ENCODE measurements around the genes ZNF287, MPRIP and COPS3.

- RRBS: no CpG with 5 or more reads among the region's 10 CpGs
Measured at GRCh38 chr17:16044509-16045014, 44.9 kb downstream of the TTC19 start.

DNA sequence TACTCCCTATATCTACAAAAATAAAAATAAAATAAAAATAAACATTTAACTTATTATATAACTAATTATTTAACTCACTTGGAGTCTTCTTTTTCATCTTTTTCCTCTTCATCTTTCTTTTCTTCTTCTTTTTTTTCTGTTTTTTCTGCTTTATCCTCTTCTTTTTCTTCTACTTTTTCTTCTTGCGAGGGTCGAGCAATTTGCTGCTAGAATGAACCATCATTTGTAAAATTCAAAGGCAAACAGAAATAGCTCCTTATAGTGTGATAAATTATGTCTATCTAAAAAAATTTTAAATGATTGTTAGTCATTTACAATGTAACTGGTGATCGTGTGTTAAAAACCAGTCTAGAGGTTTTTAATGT lies 89.3 kb downstream of the NCOR1 start:
- RRBS: no CpG with 5 or more reads among the region's 3 CpGs

DNA sequence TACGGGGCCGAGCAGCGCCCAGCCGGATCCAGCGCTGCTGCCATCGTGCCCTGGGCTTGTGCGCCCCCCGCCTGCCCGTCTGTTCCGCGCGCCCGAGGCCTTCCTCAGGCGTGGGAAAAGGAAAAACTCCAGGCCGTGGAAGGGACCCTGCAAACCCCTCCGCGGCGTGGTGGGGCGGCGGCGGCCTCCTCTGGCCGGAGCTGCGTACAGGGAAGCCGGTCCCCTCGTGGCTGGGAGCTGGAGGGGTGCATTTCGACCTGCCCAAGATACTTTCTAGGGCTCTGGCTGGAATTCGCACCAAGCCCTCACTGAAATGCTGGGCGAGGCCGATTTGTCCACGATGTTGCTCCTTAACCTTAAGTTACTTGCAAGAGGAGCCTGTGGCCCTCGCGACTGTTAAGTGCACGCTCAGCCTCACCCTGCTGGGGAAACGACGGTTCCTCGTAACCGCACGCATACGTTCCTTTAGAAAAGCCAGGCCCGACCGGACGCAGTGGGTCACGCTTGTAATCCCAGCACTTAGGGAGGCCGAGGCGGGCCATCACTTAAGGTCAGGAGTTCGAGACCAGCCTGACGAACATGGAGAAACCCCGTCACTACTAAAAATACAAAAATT lies 511 bp upstream of the NCOR1 start:
- RRBS: 4% methylated on average over 4 of the region's 48 CpGs

DNA sequence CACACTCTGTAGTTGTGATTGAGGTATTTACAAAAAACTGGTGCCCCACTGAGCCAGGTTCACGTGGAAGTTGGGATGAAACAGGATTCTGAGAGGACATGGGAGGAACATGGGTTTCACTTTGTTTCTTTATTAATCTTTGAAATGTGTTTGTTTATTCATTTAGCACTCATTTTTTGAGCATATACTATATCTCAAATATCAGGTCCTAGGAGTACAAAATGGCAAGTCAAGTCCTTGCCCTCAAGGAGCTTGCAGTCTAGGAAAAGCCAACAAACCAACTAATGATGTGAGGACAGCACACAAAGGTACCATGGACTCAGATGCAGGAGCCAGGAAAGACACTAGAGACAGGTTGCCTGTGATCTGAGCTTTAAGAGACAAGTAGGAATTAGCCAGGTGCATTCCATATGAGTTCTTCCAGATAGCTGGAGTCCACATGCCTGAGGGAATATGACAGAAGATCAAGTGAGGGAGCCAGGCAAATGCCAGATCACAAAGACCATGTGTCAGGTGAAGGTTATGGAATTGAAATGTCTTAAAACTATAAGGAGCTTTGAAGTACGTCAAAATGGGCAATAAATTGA lies 56.0 kb downstream of the PIGL start:
- RRBS: no CpG with 5 or more reads among the region's 2 CpGs

DNA sequence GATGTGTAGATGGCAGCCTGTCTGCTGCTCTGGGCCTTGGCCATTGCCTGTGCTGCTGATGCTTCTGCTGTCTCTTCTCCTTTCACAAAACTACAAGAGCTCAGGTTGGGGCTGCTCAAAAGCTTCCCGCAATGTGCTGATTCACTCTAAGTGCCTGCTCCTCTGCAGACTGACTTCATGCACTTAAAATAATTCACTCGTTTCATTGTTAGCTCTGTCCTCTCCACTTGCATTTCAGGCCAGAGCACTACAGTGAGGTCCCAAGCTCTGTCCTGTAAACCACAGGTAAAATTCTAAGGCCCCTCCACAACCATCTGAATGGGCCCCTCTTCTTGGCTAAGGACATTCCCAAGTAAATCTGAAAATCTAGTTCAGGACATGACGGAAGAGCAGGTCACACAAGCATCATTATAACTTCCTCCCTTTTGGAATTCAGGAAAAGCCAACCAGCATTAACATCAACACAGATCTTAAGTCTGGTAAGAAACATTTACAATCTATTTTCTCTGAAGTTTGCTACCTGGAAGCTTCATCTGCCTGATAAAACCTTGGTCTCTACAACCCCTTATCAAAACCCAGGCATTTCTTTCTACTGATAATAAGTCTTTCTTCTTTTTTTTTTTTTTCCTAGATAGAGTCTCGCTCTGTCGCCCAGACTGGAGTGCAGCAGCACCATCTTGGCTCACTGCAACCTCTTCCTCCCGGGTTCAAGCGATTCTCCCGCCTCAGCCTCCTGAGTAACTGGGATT lies 16.0 kb downstream of the UBB start:
- RRBS: no CpG with 5 or more reads among the region's 8 CpGs

DNA sequence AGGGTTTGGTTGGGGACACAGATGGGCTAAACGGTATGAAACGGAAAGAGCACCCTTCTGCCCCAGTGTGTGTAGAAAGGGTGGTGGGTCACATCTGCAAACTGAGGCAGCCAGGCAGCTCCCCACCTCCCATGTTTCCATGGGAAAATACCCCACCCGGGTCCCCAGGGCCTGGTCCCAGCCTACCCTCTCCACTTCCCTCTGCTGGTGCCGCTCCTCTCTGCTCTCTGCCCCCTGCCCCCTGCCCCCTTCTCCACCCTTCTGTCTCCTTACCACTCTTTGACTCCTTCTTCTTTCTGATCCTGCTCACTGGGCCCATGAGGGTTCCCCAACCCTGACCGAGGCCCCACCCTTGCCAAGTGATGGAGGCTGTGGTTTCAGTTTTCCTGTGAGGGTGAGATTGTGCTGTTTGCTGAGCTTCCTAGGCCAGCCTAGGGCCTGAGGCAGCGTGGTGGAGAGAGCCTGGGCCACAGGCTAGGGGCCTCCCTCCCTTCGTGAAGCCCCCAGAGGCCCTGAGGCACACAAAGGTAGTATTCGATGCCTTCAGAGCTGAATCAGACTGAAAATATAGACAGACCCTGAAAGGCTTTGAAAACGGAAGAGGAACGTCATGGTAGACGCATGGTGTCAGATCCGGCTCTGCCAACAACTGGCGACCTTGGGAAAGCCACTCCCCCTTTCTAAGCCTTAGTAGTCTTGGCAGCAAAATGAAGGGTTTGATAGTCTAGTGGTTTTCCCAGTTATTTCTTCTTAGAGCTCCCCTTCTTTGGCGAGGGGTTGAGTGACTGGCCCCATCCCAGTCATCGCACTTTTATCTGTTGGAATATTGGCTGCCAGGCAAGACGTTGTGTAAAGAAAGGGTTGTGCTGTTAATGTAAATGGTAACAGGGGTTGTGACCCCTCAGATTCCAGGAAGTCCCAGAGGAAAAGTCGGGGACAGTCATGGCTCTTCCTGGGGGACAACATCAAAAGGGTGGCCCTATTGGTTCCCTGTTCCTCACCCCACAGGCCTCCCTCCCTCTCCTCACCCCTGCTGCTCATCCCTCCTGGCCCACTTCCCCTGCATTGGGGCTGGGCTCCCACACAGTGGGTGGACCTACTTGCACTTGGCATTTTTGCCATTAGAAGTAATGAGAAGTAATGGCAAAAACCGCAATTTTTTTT lies 1.1 kb downstream of the TRPV2 start:
- RRBS: no CpG with 5 or more reads among the region's 18 CpGs

DNA sequence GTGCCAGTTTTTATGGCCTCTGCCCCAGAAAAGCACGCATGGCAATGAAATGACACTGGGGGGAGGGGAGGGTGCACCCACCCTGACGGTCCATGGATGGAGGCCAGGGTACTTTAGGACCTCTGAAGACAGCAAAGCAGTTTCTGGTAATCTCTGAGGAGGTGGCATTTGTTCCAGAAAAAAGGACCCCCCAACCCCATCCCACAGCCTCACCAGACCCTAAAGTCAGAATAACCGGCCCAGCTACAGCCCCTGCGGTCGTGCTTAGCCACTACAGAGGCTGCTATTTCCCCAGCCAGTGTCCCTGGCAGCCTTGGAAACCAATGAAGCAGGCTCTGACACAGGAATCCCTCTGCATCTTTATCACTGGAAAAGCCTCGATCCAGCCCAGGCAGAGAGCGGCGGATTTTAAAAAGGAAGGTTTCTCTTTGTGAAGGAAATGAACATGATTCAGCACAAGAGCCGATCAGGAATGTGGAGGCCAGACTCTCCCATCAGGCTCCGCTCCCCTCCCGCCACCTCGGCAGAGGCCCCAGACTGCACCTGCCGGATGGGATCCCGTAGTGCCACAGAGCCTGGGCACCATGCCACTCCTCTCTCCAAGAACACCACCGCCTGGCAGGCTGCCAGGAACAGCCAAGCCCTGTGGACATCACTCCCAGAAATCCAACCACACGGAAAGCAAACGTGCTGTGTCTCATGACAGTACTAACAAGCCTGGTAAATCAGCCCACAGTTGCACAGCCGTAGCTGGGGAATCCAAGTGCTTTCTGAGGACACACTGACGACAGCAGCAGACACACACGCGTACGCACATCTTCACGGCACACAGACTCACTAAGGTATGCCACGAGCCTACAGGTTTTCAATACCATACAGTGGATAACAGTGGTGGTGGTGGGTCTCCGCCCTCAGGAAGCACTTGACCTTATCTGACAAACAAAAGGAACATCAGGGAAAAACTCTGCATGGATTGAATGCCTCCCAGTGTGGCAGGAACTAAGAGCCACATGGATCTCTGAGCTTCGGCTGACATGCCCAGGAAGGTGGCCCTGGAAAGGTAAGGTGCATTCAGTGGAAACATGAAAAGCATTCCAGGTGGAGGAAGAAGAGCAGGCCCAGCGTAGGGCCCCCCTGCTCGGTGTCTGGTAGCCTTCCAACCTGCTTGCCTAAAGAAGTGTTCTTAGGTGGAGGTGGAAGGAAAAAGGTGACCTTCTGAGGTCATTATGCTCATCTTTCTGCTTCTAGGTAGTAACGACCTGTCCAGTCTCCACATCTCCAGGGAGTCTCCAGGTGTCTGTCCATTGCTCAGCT lies 5.4 kb downstream of the LRRC75A start:
- RRBS: no CpG with 5 or more reads among the region's 29 CpGs

DNA sequence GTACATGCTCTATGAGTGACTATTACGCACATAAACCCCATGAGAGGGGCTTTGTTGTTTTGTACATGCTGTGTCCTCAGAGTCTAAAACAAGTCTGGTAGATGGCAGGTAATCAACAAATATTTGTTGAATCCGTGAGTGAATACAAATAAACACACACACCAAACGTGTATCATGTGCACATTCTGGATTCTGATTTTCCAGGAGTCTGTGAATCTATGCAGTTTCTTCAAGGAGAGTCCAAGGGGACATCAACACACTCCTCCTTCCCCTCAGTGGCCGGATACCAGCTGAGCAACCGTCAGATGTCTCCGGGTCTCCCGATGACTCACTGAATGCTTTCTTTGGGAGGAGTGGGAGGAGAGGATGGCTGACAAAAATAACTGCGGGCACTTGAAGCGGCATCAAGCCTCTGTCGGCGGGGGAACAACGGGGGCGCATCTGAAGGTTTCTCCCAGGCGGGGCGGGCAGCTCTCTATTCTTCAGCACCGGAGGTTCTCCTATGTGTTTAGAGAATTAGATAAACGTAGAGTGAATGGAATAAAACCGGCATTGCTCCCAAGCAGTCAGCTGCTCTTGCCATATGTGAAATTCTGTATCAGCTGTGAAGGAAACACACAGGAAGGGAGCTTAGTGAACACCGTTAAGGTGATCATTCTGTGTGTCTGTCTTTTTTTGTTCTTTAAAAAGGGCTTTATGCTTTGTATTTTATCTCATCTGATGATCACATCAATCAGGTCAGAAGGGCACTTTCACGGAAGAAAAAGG lies 24.6 kb upstream of the LRRC75A start:
- RRBS: 43% methylated on average over 1 of the region's 20 CpGs

- RRBS: 10% methylated on average over 10 of the region's 93 CpGs
Measured at GRCh38 chr17:16568291-16569660, at the start of gene ZNF287. ZNF287 (minus strand) TSS chr17:16569204.

DNA sequence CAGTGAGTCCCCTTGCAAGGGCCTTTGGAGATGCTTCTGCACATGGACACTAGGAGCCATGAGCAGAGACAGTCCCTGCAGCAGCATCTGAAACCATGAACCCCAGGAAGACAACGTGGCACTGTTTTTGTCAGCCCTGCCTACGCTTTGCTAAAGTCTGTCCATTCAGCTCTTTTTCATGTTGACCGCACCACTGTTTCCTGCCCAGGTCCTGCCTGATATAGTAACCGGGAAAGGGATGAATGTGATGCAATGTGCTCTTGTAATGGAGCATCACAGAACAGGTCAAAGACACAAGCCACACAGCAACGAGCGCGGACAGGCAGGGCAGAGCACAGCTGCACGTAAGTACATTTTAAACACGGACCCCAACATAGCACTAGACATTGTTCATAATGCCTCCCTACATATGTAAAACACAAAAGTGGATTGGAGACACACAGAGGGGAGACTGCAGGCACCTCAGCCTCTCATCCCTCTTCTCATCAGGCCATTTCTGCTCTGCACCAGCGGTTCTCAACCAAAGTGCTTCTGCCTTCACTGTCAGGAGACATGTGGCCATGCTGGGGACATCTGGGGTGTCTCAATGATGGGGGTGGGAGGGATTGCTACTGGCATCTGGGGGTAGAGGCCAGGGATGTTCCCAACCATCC lies 16.9 kb upstream of the TNFRSF13B start:
- RRBS: no CpG with 5 or more reads among the region's 10 CpGs

DNA sequence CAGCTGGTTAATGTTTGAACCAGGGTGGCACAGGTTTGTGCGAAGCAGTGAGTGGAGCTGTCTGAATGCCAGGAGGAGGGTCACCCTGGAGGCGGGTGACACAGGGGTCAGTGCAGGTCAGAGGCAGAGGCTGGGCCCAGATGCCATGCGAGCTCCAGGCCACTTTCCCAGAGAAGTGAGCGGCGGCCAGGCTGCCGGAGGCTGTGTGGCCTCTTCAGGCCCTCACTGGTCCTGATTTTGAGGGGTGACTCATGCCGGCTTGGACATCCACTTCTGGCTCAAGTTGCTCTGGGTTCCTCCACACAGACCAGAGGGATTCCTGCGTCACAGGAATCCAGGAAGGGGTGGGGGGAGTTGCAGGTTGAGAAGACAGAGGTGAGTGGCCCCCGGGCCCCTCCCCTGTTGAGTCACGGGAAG lies 31.7 kb upstream of the MPRIP start:
- RRBS: no CpG with 5 or more reads among the region's 10 CpGs

DNA sequence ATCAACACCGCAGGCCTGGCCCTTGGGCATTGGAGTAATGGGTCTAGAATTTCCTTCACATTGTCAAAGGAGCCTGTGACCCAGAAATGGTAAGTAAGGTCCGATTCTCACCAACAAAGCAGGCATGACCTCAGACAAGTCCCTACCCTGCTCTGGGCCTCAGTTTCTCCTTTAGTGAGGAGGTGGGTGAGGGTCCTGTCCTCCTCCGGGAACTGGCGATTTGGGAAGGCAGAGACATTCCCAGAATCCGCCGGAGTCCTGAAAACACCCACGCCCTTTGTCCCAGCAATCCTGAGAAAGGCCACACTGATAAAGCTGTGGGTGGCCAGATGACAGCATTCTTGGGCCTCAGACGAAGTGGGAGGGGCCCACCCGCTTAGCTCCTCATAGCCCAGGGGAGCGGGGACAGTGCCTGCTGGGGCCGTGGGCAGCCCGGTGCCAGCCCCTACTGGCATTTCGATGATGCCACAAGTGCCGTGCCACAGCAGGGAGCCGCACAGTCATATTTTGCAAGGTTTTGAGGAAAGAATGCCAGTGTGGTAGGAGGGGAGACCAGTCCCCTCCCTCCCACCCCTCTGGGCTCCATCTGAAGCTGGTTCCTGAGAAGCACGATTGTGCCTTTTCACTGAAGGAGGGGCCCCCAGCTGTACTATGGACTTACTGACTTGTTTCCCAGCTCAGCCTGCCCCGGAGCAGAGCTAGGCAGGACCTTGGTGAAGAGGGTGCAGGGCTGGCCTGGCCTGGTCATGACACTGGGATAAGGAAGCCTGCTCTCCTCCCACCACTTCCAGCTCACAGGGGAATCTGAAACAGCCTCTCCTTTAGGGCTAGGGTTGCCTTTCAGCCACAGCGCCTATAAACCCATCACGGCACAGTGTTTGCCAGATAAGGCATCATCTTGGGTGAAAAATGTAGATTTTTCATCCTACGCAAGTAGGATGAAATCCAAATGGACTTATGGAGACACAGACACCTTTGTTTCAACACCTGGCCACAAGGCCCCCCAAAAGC lies 20.9 kb upstream of the MPRIP start:
- RRBS: 30% methylated on average over 2 of the region's 20 CpGs

DNA sequence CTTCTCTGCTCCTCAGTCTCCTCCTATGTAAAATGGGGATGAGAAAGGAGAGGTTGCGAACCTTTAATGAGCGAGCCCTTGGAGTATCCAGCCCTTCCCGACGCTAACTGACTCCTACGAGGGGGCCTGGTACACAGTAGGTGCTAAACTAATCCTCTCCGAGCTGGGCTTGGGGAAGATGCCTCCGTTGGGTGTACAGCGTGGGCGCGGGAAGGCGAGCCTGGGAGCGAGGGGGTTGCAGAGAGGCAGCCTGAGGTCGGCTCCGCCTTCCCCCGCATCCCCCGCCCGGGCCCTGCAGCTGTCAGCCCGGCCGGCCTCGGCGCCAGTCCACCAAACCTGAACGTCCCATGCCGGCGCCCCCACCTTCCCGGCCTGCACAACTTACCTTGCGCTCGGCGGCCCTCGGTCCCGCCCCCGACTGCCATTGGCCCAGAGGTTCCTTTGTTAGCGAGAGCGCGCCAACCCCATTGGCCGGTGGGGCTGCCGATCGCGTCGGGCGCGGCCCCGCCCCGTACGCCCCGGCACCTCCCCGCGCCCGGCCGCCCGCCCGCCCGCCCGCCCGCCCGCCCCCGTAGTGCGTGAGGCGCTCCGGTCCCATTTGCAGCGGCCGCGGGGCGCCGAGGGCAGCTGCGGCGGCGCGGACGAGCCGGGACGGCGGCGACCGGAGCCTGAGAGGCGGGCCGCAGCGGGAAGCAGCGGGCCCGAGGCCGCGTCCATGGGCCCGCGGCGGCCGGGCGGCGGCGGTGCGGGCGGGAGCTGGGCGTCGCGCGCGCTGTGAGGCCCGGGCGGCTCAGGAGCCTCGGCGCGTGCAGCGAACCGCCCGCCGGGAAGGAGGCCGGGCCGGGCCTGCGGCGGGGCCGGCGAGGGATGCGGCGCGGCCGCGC lies at the start of gene MPRIP:
Gene MPRIP (plus strand): TSS at position 572 of the 884 bp plus-strand sequence.
- RRBS: 2% methylated on average over 43 of the region's 115 CpGs

GRCh38 chr17:17078228-17078837 lies 36.1 kb downstream of the MPRIP start:
- RRBS: no CpG with 5 or more reads among the region's 6 CpGs

GRCh38 chr17:17093794-17094062 lies 51.5 kb downstream of the MPRIP start:
- RRBS: no CpG with 5 or more reads among the region's 3 CpGs

DNA sequence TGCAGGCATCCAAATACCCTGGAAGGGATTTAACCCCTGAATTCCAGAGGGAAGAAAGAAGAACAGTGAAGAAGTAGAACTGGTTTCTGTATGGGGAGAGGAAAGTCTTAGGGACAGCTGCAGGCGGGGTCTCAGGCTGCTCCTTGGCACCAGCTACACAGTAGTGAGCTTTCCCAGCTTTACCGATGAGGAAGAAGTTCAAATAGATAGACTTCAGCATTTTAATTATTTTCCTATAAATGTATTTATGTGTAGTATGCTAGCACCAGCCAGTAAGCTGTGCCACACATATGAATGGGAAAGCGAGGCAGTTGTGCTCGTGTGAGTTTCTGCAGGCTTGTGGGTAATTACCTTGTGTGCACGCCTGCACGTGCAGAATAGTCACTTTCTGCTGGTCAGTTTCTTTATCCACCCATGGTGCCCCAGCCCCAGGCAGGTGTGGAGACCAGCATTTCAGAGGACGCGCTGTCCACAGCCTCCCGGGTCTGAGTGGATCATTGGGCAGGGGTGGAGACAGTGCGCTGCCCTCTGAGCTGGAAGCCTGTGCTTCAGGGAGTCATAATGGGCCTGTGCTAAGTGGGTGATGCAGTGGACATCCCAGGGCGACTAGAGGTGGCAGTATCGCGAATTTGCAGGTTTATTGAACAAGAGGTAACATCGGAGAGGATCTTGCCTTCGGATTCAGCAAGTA lies 18.3 kb downstream of the PLD6 start:
- RRBS: no CpG with 5 or more reads among the region's 15 CpGs

DNA sequence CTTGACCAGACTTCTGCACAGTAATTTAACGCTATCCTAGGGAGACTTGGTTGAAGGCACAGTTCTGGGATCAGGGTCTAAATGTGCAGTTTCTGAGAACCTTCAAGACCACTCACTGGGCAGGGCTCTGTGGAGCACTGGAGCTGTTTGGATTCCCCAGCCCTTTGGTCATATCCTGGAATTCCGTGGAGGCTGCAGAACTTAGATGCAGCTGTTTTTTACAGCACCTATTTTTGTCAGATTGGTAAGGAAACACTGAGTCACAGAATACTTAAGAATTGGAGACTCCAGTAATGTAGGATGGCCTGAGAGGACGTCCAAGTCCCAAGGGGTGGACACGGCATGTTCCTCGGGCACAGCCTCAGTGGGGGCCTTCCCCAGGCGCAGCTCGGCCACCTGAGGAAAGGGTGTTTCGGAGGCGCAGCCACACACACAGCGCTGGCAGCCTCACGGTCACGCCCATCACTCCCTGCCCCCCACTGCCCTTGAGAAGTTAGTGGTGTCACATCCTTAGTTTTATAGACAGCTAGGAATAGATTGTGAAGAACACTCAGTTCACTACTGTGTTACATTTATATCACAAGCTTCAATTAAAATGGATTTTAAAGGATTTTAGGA lies 14.8 kb downstream of the PLD6 start:
- RRBS: no CpG with 5 or more reads among the region's 12 CpGs

DNA sequence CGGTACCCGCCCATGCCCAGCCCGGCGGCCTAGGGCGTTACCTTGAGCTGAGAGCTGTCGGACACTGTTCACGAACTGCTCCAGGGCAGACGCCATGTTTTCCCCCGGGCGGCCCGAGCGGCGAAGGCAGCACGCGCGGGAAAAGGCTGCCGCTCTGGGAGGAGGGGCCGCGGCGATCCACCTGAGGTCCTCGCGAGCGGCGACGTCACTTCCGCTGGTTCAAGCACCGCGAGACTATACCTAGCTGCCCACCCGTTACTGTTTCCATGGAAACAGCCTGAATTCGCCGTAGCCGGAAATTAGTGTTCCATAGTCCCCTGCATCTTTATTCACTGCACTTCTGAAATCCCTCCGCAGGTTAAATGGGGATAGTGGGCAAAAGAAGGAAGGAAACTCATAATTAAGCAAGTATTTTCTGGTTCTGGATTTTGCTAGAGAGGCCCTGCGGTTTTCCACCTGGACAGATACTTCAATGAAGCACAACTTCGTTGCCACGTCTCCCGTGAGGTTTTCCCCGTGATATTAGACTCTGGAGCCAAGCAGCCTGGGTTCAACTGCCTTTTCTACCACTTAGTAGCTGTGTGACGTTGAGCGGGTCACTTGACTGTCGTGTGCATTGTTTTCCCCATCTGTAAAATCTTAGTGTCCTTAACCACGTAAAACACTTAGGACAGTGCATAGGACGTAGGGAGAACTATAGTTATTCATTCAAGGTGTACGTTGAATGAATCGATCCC lies at the start of gene COPS3:
Gene COPS3 (minus strand): TSS at position 156 of the 737 bp plus-strand sequence.
- RRBS: 2% methylated on average over 7 of the region's 45 CpGs

GRCh38 chr17:17487074-17487547 lies 9.1 kb downstream of the RASD1 start:
- RRBS: no CpG with 5 or more reads among the region's 17 CpGs

DNA sequence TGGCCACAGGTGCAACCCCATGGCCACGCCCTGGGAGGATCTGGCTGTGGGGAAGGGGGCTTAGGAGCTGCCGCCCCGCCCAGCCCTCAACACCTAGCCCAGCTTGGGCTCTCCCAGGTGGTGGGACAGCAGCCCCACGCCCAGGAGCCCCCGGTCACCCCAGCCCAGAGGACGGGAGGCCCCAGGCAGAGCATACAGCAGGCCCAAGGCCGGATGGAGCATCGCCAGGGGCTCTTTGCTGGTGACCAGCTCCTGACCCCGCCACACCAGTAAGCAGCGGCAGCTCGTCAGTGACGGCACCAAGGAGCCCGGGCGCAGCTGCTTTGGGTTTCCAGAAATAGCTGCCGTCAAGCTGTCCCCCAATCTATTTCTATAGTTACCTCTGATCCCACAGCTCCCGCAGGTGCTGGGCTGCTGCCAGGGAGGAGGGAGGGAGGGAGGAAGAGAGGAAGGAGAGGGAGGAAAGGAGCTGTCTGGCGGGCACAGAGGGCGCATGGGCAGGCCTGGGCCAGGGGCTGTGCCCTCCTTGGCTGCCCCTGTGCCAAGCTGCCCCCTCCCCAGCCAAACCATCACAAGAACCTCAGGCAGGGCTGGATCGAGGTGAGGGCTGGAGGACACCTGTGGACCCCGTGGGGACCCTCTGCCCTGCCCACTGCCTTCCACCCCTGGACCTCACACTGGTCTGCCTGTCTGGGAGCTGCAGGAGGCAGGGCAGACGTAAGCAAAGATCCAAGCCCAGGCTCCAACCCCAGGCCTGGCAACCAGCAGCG lies 10.8 kb upstream of the RASD1 start:
- RRBS: 41% methylated on average over 8 of the region's 22 CpGs

All from GM06990 (cell line).